Metanephros (tissue), 2 donors: ENCODE results near the gene MRPL44.

DNA sequence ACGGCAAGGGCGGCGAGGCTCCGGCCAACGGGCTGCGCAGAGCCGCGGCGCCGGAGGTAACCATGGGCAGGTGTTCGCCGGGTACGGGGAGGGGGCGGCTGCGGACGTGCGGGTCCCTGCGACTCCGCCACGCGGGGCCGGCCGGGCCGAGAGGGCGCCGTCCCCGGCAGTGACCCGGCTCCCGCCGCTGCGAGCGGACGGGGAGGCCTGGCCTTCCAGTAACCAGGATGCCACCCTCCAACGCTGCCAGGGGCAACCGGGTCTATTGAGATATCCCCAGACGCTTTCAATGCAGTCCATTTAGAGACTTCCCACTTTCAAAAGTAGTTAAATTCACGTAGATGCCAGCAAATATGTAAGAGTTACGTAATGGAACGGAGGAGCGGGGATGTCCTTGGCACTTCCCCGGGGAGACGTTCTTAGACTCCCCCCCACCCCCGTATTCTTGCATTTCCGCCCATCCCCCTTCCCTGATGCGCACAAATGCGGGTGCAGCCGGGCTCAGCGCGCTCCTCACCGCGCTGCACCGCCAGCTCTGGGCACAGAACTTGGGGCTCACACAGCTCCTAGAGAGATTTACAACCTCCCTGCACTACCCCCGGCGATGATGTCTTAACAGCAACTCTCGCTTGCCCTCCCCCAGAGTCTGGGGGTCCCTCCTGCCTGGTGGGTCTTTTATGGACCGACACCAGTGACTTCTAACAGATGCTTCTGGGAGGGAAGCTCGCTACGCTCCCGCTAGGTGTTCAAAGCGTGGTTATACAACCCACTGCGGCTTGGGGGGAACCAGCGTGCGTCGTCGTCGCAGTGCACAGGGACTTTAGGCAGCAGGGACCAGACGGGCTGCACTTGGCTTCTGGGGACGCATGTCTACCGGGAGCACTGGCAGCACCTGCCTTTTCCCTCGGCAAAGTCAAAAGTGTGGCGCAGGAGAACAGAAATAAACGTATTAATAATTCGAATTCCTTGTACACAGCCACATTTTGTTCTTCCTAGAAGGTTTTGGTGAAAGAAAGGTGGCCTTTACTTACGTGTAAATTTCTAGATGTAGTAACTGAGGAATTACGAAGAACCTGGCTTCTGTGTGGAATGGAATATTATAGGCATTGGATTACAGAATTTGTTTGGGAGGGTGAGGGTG lies 793 bp downstream of the SGPP2 start:
- RAMPAGE, long total RNA = no peak

DNA sequence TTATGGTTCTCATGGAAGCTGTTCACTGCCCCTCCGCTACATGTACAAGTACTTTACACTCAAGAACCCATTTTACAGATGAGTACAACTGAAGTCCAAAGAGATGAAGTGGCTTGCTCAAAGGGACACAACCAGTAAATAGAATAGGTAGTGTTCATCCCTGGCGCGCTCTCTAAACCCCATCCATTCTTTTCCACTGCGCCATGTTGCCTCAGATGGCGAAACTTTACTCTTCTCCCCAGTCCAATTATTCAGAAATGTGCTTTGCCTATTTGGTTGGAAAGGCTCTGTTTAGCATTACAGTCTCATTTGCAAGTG lies 60.6 kb downstream of the SGPP2 start:
- RAMPAGE, long total RNA = no peak

GRCh38 chr2:222594699-222595219 lies 61.1 kb downstream of the FARSB start:
- RAMPAGE, long total RNA = no peak

GRCh38 chr2:222637139-222637467 lies 18.8 kb downstream of the FARSB start:
- RAMPAGE, long total RNA = no peak

GRCh38 chr2:222652900-222653377 lies 3.0 kb downstream of the FARSB start:
- RAMPAGE, long total RNA = no peak

GRCh38 chr2:222792336-222792941 lies 68.4 kb upstream of the ACSL3 start:
- RAMPAGE, long total RNA = no peak

- RAMPAGE, long total RNA = no peak
These were observed 27.1 kb upstream of the ACSL3 start for GRCh38 chr2:222833710-222834192.

DNA sequence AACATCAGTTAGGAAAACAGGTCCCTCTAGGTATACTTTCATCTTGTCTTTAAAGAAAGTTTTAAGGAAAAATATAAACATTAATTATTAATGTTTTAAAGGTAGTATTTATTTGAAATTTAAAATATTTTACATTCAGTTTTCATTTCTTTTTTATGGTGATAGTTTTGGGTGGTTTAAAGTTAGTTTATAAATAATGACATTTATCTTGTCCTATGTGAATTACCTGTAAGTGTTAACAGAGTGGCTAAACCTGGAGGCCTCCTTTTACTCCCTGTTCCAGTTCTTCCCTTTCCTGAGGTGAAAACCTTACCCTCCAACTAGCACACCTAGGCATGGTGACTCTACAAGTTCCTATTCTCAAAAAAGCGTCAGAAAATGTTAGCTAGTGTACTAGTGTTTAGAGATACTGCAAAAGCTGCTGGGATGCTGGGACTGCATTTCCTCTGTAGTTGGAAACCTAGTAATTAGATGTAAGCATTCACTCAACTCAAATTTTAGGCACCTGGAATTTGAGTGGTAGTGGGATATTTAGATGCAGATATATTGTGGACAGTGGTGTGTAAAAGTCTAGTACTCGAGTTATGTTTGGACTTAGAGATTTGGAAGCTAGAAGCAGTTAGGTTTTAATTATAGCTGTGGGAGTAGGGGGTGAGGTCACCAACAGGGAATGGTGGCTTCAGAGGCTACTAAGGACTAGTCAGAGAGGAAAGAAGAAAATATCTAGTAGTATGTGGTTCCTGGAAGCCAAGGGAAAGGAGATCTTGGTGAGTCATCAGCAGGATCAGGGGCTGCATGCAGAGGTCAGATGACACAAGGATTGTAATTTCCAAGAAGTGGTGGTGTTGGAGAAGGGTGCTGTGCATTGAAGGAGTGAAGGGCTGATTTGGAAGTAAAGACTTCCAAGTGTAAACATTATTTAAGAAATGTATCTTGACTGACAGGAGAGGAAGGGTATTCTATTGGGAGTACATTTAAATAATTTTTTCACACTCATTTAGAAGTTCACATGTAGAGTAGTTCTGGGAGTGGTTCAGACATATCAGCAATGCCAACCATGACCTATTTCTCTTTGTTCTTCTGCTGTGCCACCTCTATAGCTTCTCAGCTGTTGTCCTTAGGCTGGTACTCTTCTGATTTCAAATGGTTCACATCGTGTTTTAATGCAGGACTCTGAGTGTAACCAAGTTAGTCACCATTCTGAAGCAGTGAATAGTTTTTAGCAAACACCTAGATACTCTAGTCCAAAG lies 58.9 kb downstream of the ACSL3 start:
- RAMPAGE, long total RNA = no peak

GRCh38 chr2:222959078-222959814 lies 92.7 kb upstream of the KCNE4 start:
- RAMPAGE, long total RNA = no peak

DNA sequence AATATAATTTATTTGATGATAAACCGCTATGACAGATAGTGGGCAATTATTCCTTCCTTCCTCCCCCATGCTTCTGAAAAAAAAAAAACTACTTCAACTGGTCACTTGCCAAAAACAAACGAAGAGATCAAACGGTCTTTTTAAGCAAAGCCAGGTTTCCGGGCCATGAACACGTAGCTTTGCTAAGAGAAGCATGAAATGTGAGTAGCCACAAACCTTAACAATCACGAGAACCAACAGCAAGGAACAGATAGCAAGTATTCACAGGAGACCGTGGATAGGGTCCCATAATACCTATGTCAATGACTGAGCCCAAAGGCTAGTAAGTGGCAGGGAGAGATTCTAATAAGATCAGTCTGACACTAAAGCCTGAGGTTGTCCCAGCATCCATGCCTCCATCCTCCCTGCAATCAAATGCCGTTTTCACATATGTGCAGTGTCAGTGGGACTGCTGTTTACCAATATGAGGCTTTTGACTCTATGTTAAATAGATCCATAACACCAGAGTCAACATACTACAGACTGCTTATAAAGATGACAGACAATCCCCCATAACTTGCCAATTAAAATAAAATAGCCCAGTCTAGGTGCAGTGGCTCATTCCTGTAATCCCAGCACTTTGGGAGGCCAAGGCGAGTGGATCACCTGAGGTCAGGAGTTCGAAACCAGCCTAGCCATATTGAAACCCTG lies 21.0 kb downstream of the AP1S3 start:
- RAMPAGE, long total RNA = no peak

- RAMPAGE, long total RNA = no peak
These were observed 49.6 kb downstream of the WDFY1 start for GRCh38 chr2:223895578-223895943.

- RAMPAGE, long total RNA = no peak
These were observed 14.6 kb downstream of the WDFY1 start for GRCh38 chr2:223930262-223931116.

GRCh38 chr2:223949264-223949989 lies 4.3 kb upstream of the WDFY1 start:
- RAMPAGE, long total RNA = no peak

- RAMPAGE, long total RNA = start-site peak on the plus strand at chr2:223957453-223957468, 808 and 124 reads in 2 replicates
These were observed at the start of gene MRPL44 for GRCh38 chr2:223956892-223957936. TSS of gene MRPL44 (plus strand) at chr2:223957463.

DNA sequence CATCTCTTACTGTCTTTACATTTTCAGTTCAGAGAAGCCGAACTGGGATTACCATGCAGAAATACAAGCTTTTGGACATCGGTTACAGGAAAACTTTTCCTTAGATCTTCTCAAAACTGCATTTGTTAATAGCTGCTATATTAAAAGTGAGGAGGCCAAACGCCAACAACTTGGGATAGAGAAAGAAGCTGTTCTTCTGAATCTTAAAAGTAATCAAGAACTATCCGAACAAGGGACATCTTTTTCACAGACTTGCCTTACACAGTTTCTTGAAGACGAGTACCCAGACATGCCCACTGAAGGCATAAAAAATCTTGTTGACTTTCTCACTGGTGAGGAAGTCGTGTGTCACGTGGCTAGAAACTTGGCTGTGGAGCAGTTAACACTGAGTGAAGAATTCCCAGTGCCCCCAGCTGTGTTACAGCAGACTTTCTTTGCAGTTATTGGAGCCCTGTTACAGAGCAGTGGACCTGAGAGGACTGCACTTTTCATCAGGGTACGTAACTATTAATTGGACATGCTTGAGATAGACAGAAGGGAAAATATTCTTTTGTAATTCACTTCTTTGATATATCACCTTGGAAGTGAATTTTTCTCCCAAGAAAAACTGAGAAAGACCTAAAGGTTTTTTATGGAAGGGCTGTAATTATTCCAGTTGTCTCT lies 2.4 kb downstream of the MRPL44 start:
- RAMPAGE, long total RNA = no peak

- RAMPAGE, long total RNA = no peak
These were observed 25.2 kb downstream of the MRPL44 start for GRCh38 chr2:223982374-223983052.

DNA sequence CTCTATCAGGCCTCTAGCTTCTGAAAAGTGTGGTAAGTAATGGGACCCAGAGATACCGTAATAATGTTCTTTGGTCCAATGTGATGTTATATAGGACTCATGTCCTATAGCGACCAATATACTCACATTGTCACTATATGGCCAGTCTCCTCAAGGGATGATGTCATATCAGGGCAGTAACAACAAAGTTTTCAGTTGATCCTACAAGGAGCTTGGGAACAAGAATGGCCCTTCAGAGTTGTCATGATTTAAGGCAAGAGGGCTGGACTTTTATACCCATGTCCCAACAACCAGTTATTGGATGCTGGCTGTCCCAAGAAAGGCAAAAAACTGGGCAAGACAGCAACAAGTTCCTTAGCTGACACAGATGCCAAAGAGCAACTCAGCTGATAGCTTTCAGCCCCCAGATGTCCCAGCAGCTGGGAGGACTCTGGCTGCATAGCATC lies 33.2 kb upstream of the SERPINE2 start:
- RAMPAGE, long total RNA = no peak

DNA sequence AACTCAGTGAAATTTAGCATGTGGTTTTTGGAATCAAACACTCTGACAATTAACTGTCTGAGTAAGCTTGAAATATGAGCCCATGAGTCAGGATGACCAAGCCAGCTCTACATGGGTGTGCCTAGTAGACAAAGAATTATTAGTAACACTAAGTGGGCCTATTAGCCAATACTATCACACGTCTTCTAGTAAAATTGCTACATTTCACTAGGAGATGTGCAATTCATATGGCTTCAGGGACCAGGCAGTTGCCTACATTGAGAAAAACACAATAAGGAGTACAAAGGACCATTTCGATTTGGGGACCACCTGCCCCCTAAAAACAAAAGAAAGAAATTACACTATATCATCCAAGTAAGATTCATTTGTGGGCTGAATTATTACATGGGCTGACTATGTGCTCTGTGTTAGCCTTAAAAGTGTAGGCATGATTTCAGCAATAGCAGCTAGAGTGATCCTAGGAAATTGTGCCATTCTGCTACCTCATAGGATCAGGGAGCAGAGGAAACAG lies 47.6 kb upstream of the SERPINE2 start:
- RAMPAGE, long total RNA = no peak

GRCh38 chr2:224518753-224519620 lies 66.2 kb downstream of the CUL3 start:
- RAMPAGE, long total RNA = no peak

DNA sequence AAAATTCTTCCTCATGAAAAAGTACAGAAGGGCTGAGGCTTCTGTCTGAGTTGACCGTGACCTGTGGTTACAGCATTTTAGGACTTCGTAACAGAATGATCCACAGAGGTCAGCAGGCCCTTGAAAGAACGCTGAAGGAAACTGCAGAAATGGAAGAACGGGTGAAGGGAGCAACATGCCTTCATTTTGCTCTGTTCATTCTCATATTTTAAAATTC lies 80.7 kb upstream of the CCDC195 start:
- RAMPAGE, long total RNA = no peak